Hair follicular keratinocyte (primary cell): ENCODE measurements around a stretch of chr1.

- RAMPAGE, long total RNA: no peak
Measured at GRCh38 chr1:21931014-21931595, 6.0 kb downstream of the HSPG2 start.

GRCh38 chr1:21931596-21932035, 5.5 kb downstream of the HSPG2 start:
- RAMPAGE, long total RNA: no peak

GRCh38 chr1:21935427-21936509, 1.3 kb downstream of the HSPG2 start:
- RAMPAGE, long total RNA: no peak

DNA sequence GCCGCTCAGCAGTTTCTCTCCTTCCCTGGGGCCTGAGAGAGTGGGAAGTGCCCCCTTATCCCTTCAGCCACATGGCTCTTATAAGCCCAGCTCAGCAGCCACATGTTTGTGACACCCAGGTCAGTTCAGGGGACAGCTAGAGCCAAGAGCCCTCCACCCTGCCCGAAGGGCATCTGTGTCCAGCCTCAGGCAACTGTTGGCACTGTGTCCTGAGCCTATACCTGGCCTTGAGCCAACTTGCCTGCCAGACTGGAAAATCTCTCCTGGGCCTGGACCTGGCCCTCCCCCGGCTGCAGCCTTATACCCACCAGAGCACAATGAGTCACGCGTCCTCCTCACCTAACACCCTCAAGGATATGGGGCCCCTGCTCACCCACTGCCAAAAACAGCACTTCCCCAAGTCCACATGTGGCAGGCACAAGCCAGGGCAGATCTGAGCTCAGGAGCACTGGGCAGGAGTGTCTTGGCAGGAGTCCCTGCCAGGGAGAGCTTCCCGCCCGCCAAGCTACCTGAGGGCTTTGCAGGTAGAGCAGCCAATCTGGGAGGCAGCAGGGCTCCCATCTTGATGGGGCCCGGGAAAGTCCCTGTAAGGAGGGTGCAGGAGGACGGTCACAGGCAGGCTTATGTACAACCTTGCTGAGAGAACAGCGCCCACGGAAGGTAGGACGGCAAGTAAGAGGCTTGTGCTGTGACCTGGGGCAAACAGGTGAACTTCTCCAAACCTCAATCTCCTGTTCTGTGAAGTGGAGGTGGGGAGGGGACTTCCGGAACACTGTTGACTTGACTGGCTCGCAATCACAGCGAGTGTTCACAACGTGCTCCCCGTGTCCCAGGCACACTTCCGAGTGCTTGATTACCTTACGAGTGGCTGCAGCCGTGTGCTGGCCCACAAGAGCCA, 19.8 kb upstream of the HSPG2 start:
- RAMPAGE, long total RNA: no peak

- RAMPAGE, long total RNA: no peak
Measured at GRCh38 chr1:21973149-21973614, 3.6 kb upstream of the CELA3B start.

DNA sequence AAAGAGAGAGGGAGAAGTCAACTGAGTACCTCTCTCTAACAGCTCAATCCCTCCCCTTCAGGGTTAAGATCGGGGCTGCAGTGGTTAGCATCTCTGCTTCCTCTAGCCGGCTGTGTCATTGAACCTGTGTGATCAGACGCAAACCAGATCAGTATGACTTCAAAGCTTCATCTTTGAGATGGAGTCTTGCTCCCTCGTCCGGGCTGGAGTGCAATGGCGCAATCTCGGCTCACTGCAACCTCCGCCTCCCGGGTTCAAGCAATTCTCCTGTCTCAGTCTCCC, 22.9 kb downstream of the CELA3A start:
- RAMPAGE, long total RNA: no peak

DNA sequence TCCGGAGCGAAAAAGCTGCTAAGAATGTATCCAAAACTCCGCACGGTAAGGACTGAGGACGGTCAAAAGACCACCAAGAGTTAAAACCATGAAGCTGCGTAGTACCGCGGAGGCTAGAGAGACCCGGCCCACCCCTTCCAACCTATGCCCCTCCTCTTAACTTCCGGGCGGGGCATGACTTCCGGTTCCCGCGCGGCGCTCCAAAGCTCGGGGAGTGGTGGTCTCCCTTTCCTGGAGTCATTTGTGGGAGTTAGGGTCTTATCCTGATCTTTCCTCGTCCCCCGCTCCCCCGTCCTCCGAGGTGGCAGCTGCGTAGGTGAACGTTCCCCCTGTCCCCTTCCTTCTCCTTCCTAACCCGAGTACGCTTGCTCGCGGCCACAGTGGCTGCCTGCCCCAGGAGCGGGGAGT, 23.9 kb downstream of the CELA3A start:
- RAMPAGE, long total RNA: no peak

- RAMPAGE, long total RNA: no peak
Measured at GRCh38 chr1:22055392-22055947, 3.0 kb downstream of the CDC42 start.

- RAMPAGE, long total RNA: no peak
Measured at GRCh38 chr1:22098867-22099564, 43.9 kb downstream of the WNT4 start.

GRCh38 chr1:22142459-22143027, 354 bp downstream of the WNT4 start:
- RAMPAGE, long total RNA: no peak

DNA sequence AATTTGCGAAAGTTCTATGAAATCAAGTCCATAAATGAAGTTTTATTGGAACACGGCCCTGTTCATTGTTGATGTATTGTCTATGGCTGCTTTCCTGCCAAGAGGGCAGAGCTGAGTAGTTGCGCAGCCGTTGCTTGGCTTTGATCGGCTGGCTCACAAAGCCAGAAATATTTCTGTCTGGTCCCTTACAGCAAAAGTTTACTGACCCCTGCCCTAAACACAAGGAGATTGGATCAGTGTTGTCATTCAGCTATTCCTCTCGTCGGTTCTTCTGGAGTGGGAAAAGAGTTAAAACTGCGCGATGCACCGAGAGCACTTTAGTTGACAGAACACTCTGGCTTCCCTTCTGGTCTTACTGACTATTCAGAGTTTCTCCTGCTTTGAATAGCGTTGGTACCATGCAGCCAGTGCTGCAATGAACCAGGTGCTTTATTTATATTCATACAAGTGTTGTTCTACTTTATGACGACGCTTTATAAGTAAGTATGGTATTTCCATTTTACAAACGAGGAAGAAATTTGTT, 878 bp downstream of the ZBTB40 start:
- RAMPAGE, long total RNA: no peak

- RAMPAGE, long total RNA: no peak
Measured at GRCh38 chr1:22536422-22536920, 26.8 kb upstream of the EPHA8 start.

DNA sequence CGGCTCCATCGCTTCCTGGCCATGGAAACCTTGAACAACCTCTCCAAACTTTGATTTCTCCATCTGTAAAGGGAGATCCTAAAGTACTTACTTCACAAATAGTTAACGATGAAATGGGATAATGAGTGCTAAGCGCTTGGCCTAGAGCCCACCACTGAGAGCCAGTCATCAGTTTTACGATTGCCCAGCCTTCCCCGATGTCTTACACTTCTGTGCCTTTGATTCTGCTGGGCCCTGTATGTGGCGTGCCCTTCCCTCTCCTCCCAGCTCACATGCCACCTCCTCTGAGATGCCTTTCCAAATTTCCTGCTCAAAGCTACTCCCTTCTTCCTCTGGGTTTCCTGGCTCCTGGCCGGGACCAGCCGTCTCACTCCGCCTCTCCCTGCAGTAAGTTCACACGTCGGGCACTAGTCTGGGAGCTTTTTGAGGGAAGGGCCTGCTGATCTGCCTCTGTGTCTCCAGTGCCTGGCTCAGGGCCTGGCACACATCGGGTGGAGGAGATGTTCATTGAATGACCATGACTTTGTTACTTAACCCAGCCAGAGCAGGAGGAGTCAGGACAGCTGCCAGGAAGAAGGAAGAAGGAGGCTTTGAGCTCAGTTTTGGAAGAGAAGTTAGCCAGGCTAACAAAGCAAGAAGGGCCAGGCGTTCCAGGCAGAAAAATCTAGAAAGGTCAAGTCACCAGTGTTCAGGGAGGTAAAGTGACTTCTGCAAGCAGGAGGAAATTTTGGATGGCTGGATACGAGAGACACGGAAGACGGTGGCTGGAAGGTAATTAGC, 63.4 kb downstream of the EPHB2 start:
- RAMPAGE, long total RNA: no peak

- RAMPAGE, long total RNA: no peak
Measured at GRCh38 chr1:22913297-22914058, 59.2 kb downstream of the LACTBL1 start.

GRCh38 chr1:22953048-22953470, 19.6 kb downstream of the LACTBL1 start:
- RAMPAGE, long total RNA: no peak

- RAMPAGE, long total RNA: no peak
Measured at GRCh38 chr1:23013605-23014456, 1.8 kb downstream of the TEX46 start.

- RAMPAGE, long total RNA: no peak
Measured at GRCh38 chr1:23027039-23027411, 7.8 kb downstream of the KDM1A start.

DNA sequence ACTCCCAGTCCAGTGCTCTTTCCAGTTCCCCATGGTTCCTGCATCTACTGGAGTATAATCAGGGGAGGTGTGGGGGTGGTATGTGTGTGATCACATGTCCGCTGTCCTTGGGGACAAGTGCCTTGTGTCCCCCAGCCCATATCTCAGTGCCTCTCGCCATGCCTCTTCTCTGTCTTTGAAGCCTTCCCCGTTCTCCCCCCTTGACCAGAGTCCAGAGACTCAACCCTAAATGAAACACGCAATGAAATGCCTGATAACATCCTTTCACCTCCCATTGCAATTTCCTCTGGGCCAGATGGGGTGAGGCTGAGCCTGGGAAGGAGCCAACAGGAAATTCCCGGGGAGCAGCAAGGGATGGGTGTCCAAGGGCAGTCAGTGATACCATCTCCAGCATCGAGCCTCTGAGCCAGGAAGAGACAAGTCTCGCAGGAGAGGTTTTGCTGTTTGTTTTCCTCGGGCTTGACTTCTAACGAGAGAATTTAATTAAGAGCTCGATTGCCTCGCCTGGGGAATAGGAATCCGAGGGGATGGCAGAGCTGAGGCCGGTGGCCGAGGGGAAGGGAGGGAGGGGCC, 7.7 kb upstream of the HTR1D start:
- RAMPAGE, long total RNA: no peak

GRCh38 chr1:23395204-23395559, 25.5 kb upstream of the ZNF436 start:
- RAMPAGE, long total RNA: no peak

DNA sequence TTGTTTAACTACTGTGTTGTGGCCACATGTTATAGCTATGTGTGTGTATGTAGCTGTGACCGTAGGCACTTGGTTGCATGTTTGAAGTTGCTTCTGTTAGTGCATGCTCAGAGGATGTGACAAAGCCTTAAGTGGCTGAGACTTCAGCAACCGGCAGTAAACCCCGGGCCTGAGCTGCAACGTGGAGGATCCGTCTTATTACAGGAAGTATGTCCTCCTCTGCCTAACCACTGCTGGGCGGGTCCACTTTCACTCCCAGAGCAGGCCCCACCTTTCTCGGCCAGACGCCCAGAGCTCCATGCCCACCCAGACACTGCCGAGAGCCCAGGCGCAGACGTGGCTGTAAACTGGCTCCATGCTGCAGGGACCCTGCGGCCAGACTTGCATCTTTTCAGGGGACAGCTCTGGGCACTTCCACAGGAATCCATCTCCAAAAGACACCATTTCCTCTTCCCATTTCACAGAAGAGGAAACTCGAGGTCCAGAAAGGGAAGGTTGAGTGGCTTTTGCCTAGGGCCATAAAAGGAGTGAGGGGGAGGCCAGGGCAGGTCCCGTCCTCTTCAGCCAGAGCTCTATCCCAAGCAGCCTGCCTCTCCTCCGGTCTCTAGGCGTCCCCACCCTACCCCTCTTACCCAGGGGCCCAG, 2.1 kb downstream of the TCEA3 start:
- RAMPAGE, long total RNA: no peak